Daoy (cell line): ENCODE data around the genes STAC3, MARS1 and CDK4.

DNA sequence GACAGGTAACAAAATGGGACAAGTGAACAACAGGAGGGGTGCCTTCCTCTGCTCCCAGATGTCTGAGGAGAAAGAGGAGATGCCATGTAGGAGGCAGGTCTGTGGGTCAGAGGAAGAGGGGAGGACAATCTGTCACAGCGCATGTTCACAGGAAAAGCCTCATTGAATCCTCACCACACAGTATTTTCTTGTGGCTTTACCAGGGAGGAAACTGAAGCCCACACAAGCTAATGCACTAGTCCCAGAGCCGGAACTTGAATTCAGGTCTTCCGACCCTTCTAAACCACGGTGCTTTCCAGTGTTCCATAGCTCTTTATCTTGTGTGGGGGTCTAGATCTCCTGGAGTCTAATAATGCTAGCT lies 489 bp upstream of the SHMT2 start:
- RAMPAGE, long total RNA = no peak

- RAMPAGE, long total RNA = no peak
Measured at GRCh38 chr12:57250811-57251522, at the start of gene STAC3. STAC3 (minus strand) TSS chr12:57251187.

DNA sequence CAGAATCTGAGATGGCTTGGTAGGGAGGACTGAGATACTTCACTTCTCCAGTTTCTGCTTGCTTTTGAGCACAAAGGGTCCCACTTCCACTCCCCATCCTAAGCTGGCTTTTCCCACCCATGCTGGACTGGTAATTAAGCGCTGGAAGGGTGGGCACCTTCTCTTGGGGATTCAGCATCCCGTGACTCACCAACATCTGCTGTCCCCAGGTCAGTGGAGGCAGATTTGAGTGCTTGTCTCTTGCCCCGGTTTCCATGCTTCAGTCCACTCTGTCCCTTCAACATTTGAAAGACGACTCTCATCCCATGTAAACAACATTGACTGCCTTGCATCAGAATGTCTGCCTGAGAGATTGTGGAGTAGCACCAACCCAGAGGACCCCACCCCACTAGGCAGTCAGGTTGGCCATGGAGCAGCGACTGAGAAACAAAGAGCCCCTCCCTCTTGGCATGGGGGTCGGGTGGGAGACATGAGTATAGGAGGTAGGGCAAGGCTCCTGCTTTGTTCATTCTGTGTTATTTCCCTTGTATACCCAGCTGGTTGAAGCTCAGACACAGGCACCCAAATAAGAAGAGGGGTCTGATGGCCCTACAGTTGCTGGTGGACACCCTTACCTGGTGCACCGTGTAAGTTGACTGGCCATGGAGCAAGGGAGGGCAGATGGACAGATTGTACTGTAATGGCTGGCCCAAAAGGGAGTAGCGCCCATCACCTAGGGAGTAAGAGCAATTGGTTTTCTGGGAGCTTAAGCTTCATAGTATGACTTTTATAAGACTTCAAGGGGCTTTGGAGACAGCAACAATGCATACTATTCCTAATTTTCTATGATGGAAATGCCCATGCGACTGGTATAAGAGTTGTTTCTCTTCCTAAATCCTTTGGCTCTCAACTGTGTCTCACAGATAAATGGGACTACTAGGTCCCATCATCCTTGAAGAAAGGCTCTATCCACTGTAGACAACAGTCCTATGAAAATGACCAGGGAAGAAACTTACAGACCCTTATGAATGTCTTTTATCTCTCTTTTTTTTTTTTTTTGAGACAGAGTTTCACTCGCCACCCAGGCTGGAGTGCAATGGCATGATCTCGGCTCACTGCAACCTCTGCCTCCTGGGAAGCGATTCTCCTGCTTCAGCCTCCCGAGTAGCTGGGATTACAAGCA lies 5.2 kb upstream of the STAC3 start:
- RAMPAGE, long total RNA = no peak

GRCh38 chr12:57357520-57358033 lies 73.3 kb downstream of the R3HDM2 start:
- RAMPAGE, long total RNA = no peak

DNA sequence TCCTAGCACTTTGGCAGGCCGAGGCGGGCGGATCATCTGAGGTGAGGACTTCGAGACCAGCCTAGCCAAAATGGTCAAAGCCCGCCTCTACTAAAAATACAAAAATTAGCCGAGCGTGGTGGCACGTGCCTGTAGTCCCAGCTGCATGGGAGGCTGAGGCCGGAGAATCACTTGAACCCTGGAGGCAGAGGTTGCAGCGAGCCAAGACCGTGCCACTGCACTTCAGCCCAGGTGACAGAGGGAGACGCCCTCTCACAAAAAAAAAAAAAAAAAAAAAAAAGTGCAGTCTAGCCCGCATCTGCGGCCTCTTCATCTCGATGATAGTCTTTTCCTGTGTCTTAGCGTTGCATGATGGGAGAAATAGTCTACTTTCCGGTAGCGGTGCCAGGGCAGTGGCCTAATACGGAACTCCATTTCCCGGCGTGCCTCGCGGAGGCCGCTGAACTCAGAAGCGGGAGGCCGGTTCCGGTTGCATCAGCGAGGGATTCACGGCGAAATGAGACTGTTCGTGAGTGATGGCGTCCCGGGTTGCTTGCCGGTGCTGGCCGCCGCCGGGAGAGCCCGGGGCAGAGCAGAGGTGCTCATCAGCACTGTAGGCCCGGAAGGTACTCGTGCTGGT lies at the start of gene MARS1:
MARS1 (plus strand) TSS at position 474 of the 619 bp plus-strand sequence.
- RAMPAGE, long total RNA = start-site peak on the plus strand centred at position 488 of the sequence, 28 bp wide, 252 and 52 reads in 2 replicates

GRCh38 chr12:57516746-57517735 lies 3.3 kb downstream of the DDIT3 start:
- RAMPAGE, long total RNA = no peak

DNA sequence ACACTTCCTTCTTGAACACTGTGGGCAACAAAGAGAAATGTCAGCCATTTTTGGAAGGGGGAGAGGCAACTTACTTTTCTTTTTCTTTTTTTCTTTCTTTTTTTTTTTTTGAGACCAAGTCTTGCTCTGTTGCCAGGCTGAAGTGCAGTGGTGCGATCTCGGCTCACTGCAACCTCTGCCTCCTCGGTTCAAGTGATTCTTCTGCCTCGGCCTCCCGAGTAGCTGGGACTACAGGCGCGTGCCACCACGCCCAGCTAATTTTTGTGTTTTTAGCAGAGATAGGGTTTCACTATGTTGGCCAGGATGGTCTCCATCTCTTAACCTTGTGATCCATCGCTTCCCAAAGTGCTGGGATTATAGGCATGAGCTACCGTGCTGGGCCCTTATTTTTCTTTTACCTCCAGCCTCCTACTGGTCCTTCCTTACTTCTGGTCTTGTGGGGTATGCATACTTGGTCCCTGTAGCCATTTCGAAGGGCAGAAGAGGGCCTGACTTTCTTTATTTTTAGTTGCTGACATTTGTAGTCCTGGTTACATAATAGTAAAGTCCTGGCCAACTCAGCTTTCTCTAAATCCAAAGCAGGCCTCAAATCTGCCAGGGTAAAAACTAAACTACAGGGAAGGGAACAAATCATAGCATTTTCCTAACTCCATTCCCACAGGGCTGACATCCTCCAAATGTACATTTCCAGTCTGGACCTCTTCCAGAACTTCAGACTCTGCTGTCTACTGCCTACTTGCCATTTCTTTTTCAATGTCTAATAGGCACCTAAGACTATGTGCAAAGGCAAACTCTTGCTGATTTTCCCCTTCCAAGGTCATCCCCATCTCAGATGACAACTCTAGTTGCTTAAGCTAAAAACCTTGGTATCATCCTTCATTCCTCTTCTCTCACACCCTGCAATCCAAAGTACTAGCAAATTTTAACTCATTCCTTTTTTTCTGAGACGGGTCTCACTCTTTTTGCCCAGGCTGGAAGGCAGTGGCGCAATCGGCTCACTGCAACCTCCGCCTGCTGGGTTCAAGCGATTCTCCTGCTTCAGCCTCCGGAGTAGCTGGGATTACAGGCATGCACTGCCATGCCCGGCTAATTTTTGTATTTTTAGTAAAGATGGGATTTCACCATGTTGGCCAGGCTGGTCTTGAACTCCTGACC lies 2.2 kb downstream of the DDIT3 start:
- RAMPAGE, long total RNA = no peak

- RAMPAGE, long total RNA = no peak
Measured at GRCh38 chr12:57523462-57523847, 831 bp downstream of the MBD6 start.

- RAMPAGE, long total RNA = no peak
Measured at GRCh38 chr12:57541624-57542022, 5.4 kb downstream of the DCTN2 start.

- RAMPAGE, long total RNA = no peak
Measured at GRCh38 chr12:57552779-57553791, 3.2 kb downstream of the KIF5A start.

DNA sequence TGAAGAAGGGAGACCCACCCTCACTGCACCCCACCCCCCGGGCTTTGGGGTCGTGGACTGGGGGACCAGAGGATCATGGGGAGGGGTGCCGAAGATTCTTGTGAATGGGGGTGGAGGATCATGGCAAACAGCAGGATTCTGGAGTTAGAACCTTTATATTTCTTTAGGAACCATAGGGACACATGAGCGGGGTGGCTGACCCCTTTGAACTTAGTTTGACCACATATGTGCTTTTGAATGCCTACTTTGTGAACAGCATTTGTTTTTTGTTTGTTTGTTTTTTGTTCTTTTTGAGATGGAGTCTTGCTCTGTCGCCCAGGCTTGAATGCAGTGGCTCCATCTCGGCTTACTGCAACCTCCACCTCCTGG lies 7.0 kb downstream of the ARHGEF25 start:
- RAMPAGE, long total RNA = no peak

GRCh38 chr12:57715521-57716566 lies 21.9 kb downstream of the OS9 start:
- RAMPAGE, long total RNA = no peak

- RAMPAGE, long total RNA = no peak
Measured at GRCh38 chr12:57720334-57720744, 18.2 kb downstream of the AGAP2 start.

GRCh38 chr12:57745588-57745951 lies 731 bp downstream of the TSPAN31 start:
- RAMPAGE, long total RNA = no peak

DNA sequence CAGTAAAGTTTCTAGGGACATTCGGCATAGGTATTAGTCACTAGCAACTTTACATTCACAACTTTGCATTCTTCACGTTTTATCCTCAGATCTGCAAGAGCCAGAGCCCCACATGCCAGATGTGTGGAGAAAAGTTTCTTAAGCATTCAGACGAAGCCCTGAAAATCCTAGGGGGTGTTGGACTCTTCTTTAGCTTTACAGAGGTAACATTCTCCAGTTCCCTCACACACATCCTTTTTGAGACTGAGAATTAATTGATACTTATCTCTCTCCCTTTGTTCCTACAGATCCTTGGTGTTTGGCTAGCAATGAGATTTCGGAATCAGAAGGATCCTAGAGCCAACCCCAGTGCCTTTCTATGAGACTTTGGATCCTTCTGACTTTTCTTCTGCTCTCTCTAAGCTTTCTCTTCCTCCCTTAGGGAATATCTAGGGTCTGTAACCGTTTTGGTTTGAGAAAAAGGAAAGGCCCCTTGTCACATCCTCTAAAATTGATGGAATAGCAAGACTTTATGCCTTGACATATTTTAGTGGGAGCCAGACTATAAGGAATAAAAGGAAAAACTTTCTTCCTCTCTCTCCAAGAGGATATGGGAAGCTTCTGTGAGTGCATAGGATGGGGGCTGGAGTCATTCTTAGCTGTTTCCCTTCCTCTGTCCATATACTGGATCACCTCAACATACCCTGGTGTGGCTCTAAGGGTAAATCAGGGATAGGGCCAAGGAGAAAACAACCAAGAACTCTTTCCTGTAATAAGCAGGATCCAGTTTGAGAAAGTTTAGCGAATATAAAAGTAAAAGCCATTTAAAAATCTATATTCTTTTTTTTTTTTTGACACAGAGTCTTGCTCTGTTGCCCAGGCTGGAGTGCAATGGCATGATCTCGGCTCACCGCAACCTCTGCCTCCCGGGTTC lies 2.3 kb downstream of the TSPAN31 start:
- RAMPAGE, long total RNA = no peak

GRCh38 chr12:57752076-57752852 lies at the start of gene CDK4:
CDK4 (minus strand) TSS chr12:57752310.
- RAMPAGE, long total RNA = start-site peak on the minus strand at chr12:57752271-57752381, 489 and 232 reads in 2 replicates

- RAMPAGE, long total RNA = no peak
Measured at GRCh38 chr12:57765869-57766956, 665 bp downstream of the CYP27B1 start.

- RAMPAGE, long total RNA = no peak
Measured at GRCh38 chr12:57796532-57797141, 14.1 kb downstream of the TSFM start.

DNA sequence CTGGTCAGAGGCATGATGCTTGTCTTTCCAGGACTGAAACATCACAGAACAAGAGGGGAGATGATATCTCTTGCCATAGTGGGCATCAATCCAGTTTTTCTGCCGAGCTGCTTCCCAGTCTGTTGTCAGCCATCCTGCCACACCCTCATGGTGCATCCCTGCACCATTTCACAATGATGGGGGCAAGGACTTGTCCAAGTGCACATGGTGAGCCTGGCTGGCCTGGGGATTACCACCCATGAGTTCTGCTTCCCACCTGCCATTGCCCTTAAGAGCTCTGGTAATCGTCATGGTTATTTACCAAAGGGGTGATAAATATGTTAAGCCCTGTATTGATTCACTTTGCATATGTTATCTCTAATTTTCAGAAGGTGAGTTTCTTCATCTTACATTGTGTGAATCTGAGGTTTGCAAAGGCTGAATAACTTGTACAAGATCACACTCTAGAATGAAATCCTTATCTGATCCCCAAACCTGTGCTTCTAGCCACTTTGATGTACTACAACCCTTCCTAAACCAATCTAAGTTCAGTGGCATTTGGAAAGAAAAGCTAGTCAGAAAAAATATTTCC lies 2.4 kb downstream of the AVIL start:
- RAMPAGE, long total RNA = no peak

DNA sequence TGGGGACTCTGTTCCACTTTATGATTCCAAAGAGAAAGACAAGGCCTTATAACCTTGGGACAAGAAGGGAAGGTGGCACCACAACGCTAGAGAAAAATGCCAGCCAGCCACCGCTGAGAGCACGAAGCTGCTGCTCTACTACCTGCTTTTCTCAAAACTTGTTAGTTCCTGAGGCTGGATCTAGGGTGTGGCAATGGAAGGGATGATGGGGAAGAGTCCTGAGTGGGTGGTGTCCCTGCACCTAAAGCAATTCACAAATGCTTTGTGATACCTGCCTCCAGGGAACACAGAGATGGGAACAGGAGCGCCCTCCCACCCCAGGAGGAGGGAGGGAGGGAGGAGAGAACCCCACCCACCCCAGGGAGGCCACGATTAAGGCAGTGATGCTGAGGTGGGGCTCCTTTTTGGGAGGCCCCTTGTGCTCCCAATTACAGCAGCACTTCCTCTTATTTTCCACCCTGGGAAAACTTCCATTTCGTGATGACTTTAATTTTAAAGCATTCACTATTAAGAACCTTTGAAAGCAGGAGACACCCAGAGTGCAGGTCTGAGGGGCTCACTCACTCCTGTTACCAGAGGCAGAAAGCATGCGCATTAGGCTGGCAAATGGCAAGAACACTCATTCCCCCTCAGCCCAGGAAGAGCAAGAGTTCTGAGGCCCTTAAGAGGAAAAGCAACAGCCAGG lies 3.4 kb upstream of the AVIL start:
- RAMPAGE, long total RNA = no peak